IMR-90 (cell line): Measurements from ENCODE around the genes GON4L and ARHGEF2.

- RRBS = 6% methylated on average over 29 of the region's 71 CpGs
CAGE:
- cytosol, long polyA plus RNA = no peak
- long polyA plus RNA = no peak
- nucleus, long polyA plus RNA = no peak
Observed at GRCh38 chr1:155324644-155325695, 4.3 kb downstream of the RUSC1 start.

DNA sequence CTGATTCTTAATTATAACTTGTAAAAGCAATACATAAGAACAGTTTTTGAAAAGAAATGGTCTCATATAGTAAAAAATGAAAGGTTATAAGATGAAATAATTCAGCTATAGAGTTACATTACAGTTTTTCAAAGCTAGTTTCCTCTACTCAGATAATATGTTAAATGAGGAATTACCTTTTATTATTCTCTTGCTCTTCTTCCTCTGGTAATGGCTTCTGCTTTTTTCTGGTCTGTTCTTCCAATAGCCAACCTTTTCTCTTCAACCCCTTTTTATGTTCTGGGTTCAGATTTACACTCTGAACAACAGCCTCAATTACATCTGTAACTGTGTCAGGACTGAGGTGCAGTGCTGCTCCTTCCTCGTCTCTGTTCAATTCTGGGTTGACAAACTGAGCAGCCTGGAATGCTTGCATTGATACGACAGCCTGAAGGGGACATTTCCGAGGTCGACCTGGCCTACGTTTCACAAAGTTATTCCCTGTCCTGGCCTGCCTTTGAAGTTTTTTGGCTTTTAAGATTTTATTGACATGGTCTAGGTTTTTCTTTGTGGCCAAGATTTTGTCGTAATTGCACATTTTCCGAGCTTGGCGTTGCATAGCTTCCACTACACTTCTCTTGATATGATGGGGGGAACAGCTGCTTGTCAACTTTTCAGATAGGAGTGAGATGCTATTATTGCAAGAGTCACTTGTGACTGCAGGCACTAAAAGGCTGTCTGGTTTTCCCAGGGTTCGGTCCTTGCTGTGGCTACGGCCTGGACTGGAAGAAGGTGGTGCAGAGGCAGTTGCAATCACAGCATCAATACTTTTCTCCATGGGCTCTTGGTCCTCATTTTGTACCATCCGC lies 117.7 kb downstream of the RUSC1 start:
- RRBS = no CpG with 5 or more reads among the region's 11 CpGs
CAGE:
- cytosol, long polyA plus RNA = no peak
- long polyA plus RNA = no peak
- nucleus, long polyA plus RNA = no peak

DNA sequence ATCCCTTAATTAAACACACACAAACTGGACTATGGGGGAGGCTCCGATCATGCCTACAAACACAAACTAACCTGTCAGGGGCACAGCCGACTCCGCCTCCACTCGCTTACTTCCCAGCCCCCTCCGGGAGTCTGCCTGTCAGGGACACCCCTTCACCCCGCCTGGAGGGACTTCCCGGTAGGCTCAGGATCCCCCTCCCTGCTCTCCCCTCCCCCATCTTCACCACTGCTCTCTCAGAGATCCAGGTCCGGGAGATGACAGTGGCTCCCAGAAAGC lies 850 bp downstream of the ASH1L start:
- RRBS = no CpG with 5 or more reads among the region's 8 CpGs
CAGE:
- cytosol, long polyA plus RNA = no peak
- long polyA plus RNA = no peak
- nucleus, long polyA plus RNA = no peak

DNA sequence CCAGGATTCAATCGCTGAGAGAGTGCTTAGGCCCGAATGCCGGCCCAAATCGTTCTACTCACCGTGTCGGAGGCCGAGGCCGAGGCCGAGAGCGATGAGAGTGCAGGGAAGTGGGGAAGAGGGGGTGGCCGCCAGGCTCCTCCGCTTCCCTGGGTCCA lies 633 bp downstream of the ASH1L start:
- RRBS = no CpG with 5 or more reads among the region's 12 CpGs
CAGE:
- cytosol, long polyA plus RNA = no peak
- long polyA plus RNA = no peak
- nucleus, long polyA plus RNA = no peak

- RRBS = under 1% methylated on average over 16 of the region's 56 CpGs
CAGE:
- cytosol, long polyA plus RNA = no peak
- long polyA plus RNA = no peak
- nucleus, long polyA plus RNA = no peak
Observed at GRCh38 chr1:155562860-155563382, 318 bp upstream of the ASH1L start.

DNA sequence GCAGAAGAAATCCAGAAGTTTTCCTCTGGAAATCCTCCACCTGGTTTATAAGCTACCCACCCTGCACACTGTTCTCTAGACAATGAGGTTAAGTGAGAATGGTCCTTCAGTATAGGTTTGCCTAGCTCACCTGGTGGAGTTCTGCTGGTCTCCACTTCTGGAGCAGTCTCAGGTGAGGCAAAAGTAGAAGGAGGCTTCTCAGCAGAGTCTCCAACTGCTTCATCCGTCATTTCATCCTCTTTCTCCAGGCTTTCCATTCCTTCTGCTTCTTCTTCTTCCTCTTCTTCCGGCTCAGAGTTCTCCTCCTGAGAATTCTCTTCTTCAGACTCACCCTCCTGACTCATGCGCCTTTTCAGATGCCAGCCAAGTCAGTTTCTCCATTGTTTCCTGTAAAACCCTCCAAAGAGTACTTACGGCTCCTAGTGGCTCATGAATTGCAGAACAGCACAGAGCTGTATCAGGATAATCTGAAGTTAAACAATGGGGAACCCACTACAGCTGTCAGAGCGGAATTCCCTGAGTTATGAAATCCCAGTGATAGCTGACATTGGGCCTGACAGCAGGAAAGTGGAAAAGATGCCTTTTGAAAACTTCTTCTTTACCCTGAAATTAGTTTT lies 38.4 kb downstream of the MSTO1 start:
- RRBS = no CpG with 5 or more reads among the region's 5 CpGs
CAGE:
- cytosol, long polyA plus RNA = no peak
- long polyA plus RNA = start-site peak on the minus strand centred at position 284 of the sequence, 76 bp wide, 90 and 32 reads in 2 replicates
- nucleus, long polyA plus RNA = no peak

GRCh38 chr1:155853147-155854065 lies 3.6 kb downstream of the GON4L start:
- RRBS = no CpG with 5 or more reads among the region's 8 CpGs
CAGE:
- cytosol, long polyA plus RNA = no peak
- long polyA plus RNA = no peak
- nucleus, long polyA plus RNA = no peak

GRCh38 chr1:155856726-155857944 lies at the start of gene GON4L:
Gene GON4L (minus strand): TSS chr1:155857214.
- RRBS = no CpG with 5 or more reads among the region's 53 CpGs
CAGE:
- cytosol, long polyA plus RNA = start-site peak on the minus strand at chr1:155857163-155857258, 98 and 194 reads in 2 replicates
- long polyA plus RNA = start-site peak on the minus strand at chr1:155857163-155857277, 124 and 85 reads in 2 replicates
- nucleus, long polyA plus RNA = no peak

DNA sequence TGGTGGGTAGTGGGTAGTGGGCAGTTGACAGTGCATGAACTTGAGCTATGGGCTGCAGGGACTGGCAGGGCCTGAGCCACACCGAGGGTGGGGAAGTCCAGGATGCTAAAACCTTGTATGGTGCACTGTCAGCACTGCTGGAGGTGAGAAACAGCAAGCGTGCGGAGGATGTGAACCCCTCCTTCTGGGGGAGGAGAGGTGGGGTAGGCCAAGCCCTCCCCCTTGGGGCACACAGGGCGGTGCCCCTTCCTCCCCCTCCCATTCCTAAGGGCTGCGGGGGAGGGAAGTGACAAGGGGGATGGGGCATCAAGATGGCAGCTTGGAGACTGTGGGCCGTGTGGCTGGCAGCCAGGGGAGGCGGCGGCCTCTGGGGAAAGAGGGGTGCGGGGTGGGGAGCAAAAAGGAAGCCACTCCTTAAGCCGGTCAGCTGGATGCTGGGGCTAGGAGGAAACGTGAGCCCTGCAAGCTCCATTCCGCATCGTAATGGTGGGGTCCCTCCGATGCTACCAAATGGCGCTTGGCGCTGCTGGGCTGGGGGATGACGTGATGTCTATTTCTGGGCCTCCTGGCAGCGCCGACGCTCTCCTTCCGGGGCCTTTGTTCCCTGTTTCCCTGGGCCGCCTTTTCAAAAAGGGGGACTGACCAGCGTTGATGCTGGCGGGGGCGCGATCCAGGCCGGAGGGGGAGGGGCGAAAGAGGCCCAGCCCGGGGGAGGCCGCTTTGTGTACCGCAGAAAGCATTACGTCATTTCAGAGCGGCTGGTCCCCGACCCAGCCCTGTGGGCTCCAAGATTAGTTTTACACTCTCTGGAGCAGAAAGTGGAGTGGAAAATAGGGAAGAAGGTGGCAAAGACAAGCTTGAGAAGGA lies 797 bp downstream of the SYT11 start:
- RRBS = 2% methylated on average over 7 of the region's 34 CpGs
CAGE:
- cytosol, long polyA plus RNA = no peak
- long polyA plus RNA = no peak
- nucleus, long polyA plus RNA = no peak

DNA sequence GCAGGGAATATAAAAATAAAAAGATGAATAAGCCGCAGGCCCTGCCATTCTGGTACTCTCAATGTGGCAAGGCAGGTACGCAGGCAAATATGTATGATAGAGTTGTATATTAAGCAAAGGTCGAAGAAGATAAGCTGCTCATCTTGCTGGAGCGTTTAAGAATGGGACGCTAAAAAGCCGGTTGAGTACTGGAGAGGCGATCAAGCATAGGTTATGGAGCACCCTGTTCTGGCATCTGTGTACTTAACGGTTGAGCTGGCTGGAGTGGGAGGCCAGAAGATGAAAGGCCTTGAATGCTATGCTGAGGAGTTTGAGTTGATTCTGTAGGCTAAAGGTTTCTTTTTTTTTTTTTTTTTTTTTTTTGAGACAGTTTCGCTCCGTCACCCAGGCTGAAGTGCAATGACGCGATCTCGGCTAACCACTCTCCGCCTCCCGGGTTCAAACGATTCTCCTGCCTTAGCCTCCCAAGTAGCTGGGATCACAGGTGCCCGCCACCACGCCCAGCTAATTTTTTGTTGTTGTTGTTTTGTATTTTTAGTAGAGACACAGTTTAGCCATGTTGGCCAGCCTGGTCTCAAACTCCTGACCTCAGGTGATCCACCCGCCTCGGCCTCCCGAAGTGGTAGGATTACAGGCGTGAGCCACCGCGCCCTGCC lies 793 bp upstream of the KHDC4 start:
- RRBS = no CpG with 5 or more reads among the region's 24 CpGs
CAGE:
- cytosol, long polyA plus RNA = no peak
- long polyA plus RNA = no peak
- nucleus, long polyA plus RNA = no peak

- RRBS = no CpG with 5 or more reads among the region's 5 CpGs
CAGE:
- cytosol, long polyA plus RNA = no peak
- long polyA plus RNA = no peak
- nucleus, long polyA plus RNA = no peak
Observed at GRCh38 chr1:155937976-155938895, 3.2 kb upstream of the RXFP4 start.

GRCh38 chr1:155968880-155969257 lies 9.5 kb downstream of the ARHGEF2 start:
- RRBS = no CpG with 5 or more reads among the region's 2 CpGs
CAGE:
- cytosol, long polyA plus RNA = no peak
- long polyA plus RNA = no peak
- nucleus, long polyA plus RNA = no peak

DNA sequence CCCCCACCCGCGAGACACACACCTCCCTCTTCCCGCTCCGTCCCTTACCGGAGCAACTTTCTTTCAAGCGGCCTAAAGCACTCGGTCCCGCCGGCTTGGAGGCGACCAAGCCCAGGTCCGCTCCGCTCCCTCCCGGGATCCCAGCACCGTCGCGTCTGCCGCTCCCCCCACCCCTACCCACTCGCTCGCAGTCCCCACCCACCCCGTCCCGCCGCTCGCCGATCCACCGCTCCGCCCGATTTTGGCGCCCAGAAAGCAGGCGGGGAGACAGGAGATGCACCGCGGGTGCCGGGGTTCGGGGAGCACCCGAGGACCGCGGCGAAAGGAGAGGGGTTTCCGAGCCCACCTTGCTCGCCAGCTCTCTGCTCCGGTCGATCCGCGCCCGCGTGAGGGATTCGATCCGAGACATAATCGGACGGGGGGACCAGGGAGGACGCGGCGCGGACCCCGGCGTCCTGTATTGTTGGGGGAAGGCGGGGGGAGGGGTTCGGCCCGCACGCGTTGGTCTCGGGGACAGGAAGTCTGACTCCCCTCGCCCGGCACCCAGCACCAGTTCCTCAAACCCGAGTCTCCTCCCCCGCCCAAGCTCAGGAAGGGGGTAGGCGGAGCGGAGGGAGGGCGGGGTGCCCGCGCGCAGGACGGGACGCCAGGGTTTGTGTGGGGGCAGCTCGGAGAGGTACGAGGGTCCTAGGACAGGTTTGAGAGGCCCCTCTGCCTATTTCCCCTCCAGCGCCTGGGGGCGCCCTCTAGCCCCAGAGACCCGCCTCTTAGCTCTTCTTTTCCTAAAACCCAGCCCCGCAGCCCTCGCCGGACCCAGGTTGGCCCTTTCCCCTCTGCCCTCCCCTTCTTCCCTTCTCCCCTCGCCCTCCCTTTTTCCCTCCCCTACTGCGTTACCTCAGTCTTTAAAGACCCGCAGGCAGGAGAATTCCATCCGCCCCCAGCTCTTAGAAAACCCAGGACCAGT lies at the start of gene ARHGEF2:
ARHGEF2 (minus strand) TSS at position 529 of the 964 bp plus-strand sequence.
- RRBS = 1% methylated on average over 40 of the region's 85 CpGs
CAGE:
- cytosol, long polyA plus RNA = start-site peak on the minus strand centred at position 148 of the sequence, 12 bp wide, 48 and 66 reads in 2 replicates; start-site peak on the minus strand centred at position 511 of the sequence, 98 bp wide, 378 and 779 reads in 2 replicates
- long polyA plus RNA = start-site peak on the minus strand centred at position 153 of the sequence, 69 bp wide, 159 and 229 reads in 2 replicates; start-site peak on the minus strand centred at position 499 of the sequence, 71 bp wide, 142 and 585 reads in 2 replicates
- nucleus, long polyA plus RNA = start-site peak on the minus strand centred at position 515 of the sequence, 101 bp wide, 536 and 718 reads in 2 replicates

DNA sequence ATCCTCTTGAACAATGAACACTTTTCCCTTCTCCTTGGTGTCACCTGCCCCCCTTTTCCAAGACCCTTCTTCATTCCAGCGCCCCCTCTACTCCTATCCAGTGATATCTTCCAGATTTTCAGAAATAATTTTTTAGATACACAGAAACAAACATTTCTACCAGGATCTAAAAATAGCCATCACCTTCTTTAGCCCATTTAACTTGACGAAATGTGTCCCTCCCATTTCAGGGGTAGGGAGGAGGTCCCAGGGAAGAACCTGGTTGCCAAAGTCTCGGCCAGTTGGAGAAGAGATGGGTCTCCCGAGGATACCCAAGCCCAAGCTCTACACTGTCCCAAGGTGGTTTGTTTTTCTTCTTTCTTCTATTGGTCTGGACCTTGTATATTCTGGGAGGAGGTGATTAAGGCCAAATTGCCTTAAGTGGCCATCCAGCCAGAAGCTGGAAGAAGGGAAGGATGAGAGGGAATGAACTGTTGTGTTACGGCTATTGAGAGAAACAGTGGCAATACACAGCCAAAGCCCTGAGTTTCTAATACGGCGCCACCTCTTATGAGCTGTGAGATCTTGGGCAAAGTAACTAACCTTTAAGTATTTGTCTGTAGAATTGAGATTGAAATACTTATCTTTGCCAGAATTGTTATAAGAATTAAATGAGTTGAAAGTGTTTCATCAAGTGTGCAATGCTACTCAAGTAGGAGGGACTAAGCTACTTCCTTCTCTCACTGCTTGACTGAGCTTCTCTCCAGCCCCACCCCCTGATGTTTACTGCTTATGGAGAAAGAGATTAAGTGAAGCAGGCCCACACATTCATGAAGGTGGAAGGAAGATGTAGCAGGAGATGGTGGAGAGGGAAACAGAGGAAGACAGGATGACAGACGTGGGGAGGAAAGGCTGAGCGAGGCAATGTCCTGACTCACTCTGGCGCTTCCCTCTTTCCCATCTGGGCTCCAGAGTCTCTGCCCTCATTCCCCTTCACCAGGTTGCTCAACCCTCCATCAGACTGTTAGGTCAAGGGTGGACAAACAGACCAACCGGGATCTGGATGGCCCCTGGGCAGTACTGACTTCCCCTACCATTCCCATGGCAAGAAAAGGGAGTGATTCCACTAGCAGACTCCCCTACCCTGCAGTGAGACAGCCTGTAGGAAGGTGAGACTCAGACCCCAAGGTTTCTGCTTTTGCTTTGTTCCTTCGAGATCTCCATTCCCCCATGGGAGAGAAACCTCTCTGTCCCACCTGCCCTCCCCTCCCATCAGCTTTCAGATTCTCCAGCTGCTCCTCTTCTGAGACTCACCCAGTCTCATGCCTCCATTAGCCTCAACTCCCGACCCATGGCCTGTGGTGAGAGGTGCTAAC lies 2.8 kb upstream of the ARHGEF2 start:
- RRBS = no CpG with 5 or more reads among the region's 13 CpGs
CAGE:
- cytosol, long polyA plus RNA = no peak
- long polyA plus RNA = no peak
- nucleus, long polyA plus RNA = no peak

DNA sequence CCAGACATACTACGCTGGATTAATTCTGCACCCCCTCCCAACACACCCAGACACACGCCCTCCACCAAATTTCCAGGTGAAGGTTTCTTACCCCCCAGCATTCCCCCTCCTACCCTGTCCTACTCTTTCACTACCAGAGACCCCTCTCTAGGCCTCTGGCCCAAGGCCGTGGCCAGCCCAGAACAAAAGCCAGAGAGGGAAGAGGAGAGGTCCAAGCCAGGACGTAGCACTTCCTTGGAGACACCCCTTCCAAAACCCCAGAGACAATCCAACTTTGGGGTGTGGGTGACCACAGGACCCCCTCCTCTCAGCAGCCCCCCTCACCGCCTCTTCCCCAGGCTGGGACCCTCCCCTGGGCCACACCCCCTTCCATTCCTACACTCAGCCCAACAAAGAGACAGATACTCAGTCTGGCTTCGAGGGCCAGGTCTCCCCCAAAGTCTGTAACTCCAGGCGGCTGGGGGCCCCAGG lies 1.6 kb downstream of the MEX3A start:
- RRBS = no CpG with 5 or more reads among the region's 7 CpGs
CAGE:
- cytosol, long polyA plus RNA = no peak
- long polyA plus RNA = no peak
- nucleus, long polyA plus RNA = no peak

- RRBS = 2% methylated on average over 4 of the region's 47 CpGs
CAGE:
- cytosol, long polyA plus RNA = no peak
- long polyA plus RNA = no peak
- nucleus, long polyA plus RNA = no peak
Observed at GRCh38 chr1:156081149-156081786, 997 bp downstream of the MEX3A start.

- RRBS = no CpG with 5 or more reads among the region's 12 CpGs
CAGE:
- cytosol, long polyA plus RNA = no peak
- long polyA plus RNA = no peak
- nucleus, long polyA plus RNA = no peak
Observed at GRCh38 chr1:156115834-156116526, 1.5 kb downstream of the LMNA start.

DNA sequence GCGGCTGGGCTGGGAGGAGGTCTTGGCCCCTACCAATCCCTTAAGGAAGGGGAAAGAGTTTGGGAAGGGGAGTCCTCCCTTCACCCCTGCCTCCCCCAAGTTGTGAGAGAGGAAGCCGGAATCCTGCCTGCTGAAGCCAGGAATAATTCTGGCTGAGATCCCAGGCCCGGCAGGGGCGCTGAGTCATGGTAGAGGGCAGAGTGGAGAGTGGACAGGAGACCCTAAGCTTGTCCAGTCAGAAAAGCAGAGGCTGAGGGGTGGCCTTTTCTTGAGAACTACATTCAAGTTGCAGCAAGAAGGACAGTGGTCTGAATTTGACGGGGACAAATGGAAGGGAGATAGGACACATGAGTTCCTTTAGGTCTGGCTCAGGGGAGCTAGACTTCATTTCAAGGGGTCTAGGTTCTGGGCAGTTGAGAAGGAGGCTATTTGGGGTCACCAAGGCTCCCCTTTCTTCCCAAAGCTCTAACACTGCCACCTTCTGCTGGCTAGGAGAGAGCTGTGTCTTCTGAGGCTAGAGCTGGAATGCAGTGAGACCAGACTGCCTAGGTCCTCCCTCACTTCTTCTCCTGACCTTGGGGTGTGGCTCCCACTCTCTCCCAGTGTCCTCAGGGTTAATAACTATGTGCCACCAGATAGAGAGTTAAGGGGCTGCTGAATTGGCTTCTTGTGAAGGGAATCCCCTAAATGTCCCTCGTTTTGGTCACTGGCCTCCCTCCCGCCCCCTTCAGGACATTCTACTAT lies 8.5 kb downstream of the LMNA start:
- RRBS = 0% methylated on average over 2 of the region's 7 CpGs
CAGE:
- cytosol, long polyA plus RNA = no peak
- long polyA plus RNA = no peak
- nucleus, long polyA plus RNA = no peak

GRCh38 chr1:156128702-156129458 lies 14.4 kb downstream of the LMNA start:
- RRBS = 3% methylated on average over 2 of the region's 6 CpGs
CAGE:
- cytosol, long polyA plus RNA = no peak
- long polyA plus RNA = no peak
- nucleus, long polyA plus RNA = no peak

GRCh38 chr1:156136745-156137414 lies 16.5 kb upstream of the SEMA4A start:
- RRBS = 81% methylated on average over 3 of the region's 15 CpGs
CAGE:
- cytosol, long polyA plus RNA = no peak
- long polyA plus RNA = no peak
- nucleus, long polyA plus RNA = no peak